ENCODE data around the genes SFT2D1 and RAMACL.

- RRBS, 2 experiments, result no CpG with 5 or more reads among the region's 9 CpGs
CAGE:
- cytosol, long polyA minus RNA, result no peak
- cytosol, long polyA plus RNA, result no peak
- long polyA plus RNA, result no peak
- nucleus, long polyA minus RNA, result no peak
- nucleus, long polyA plus RNA, result no peak
These were observed 15.8 kb upstream of the QKI start for GRCh38 chr6:163398695-163399187.

DNA sequence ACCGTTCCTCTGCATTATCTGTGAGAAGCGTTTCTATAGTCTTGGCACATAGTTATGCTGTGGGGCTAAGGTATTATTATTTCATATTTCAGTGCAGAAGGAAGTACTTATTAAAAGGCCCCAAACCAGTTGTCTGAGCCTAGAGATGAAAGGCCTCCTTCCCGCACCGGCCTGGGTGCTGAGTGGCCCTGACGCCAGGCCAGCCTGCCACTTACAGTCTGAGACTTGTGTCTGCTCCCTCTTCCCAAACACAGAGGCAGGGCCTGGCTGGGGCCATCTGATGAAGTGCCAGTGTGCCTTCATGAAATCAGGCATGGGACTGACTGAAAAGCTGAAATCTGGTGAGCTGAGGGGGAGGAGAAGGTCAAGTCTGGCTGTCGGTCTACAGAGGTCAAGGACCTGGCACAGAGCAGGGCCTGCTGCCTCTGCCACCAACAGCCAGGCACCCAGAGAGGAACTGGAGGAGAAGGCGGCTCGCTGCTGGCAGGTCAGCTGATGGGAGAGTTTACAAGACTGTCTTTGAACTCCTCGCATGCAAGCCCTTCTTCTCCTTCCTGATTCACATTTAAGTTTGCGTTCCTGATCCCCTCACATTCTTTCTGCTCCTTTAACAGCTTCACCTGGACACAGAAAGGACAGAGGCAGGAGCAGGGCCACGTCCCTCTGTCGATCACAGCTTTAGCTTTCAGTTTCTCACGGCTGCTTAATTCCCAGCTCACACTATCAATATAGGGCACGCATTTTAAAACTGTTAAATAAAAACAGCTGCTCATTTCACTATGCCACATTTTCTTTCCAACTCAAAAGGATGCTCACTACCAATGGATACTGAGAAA is 8.7 kb upstream of the QKI start:
- RRBS, 2 experiments, result no CpG with 5 or more reads among the region's 14 CpGs
CAGE:
- cytosol, long polyA minus RNA, result no peak
- cytosol, long polyA plus RNA, result no peak
- long polyA plus RNA, result no peak
- nucleus, long polyA minus RNA, result no peak
- nucleus, long polyA plus RNA, result no peak

- RRBS, 2 experiments, result no CpG with 5 or more reads among the region's 4 CpGs
CAGE:
- cytosol, long polyA minus RNA, result no peak
- cytosol, long polyA plus RNA, result no peak
- long polyA plus RNA, result no peak
- nucleus, long polyA minus RNA, result no peak
- nucleus, long polyA plus RNA, result no peak
These were observed 2.1 kb upstream of the QKI start for GRCh38 chr6:163412276-163412860.

DNA sequence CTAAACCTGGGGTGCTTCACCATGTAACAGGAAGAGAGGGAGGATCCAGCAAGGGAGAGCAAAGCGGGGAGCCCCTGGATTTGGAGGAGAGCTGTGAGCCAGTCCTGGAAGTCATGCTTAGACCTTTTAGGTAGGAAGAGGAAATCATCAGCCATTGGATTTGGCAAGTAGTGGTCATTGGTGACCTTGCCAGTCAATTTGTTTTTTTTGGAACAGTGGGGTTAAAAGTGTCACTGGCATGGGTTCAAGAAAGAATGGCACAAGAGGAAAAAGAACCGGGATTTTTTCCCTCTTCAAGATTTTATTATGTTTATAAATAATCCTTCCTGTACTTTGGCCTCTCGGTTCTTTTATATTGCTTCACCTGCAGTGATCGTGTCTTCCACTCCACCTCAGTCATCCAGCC is 124.6 kb downstream of the QKI start:
- RRBS, 2 experiments, result no CpG with 5 or more reads among the region's 4 CpGs
CAGE:
- cytosol, long polyA minus RNA, result no peak
- cytosol, long polyA plus RNA, result no peak
- long polyA plus RNA, result no peak
- nucleus, long polyA minus RNA, result no peak
- nucleus, long polyA plus RNA, result no peak

- RRBS, 2 experiments, result no CpG with 5 or more reads among the region's 5 CpGs
CAGE:
- cytosol, long polyA minus RNA, result no peak
- cytosol, long polyA plus RNA, result no peak
- long polyA plus RNA, result no peak
- nucleus, long polyA minus RNA, result no peak
- nucleus, long polyA plus RNA, result no peak
These were observed 158.1 kb downstream of the QKI start for GRCh38 chr6:163572329-163573228.

DNA sequence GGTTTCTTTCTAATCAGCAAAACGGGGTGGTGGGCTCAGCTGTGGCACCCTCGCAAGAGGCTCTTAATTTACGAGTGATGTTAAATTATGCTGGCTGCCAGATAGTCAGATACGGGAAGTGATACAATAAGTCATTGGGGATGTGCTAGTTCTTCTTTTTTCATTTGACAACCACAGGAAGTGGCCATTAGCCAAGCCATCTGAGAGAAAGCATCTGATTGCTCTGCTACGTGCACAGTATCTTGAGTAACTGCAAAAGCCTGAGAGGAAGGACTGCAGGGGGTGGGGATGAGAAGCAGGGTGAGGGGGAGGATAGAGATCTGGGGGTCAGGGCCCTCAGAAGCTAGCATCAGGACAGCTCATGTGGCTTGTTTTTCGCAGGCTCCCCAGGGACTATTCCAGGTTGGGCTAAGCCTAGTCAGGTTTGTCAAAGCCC is 253.2 kb downstream of the QKI start:
- RRBS, 2 experiments, result no CpG with 5 or more reads among the region's 6 CpGs
CAGE:
- cytosol, long polyA minus RNA, result no peak
- cytosol, long polyA plus RNA, result no peak
- long polyA plus RNA, result no peak
- nucleus, long polyA minus RNA, result no peak
- nucleus, long polyA plus RNA, result no peak

GRCh38 chr6:164097911-164098353 is 683.4 kb downstream of the QKI start:
- RRBS, 2 experiments, result no CpG with 5 or more reads among the region's 7 CpGs
CAGE:
- cytosol, long polyA minus RNA, result no peak
- cytosol, long polyA plus RNA, result no peak
- long polyA plus RNA, result no peak
- nucleus, long polyA minus RNA, result no peak
- nucleus, long polyA plus RNA, result no peak

DNA sequence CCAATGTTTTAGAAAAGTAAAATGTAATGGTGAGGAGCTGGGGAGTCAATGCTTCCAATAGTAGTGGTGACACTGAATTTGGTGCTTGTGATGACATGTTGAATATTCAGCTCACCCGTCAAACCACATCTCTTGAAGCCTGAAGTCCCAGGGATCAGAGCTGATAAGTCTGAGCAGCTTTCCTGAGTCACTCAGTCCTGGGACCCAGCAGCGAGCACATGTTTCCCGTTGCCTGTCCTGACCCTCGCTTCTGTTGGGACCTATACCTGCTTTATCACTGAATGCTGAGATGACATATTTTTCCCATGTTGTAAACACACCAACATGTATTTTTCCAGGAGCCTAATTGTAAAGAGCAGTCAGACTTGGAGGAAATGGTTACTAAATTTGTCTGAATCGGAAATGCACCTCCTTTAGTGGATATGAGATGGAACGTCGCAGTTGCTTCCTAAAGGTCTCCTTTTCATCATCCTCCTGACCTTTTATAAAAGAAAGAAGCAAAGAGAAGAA is 693.6 kb downstream of the QKI start:
- RRBS, 2 experiments, result no CpG with 5 or more reads among the region's 7 CpGs
CAGE:
- cytosol, long polyA minus RNA, result no peak
- cytosol, long polyA plus RNA, result no peak
- long polyA plus RNA, result no peak
- nucleus, long polyA minus RNA, result no peak
- nucleus, long polyA plus RNA, result no peak

DNA sequence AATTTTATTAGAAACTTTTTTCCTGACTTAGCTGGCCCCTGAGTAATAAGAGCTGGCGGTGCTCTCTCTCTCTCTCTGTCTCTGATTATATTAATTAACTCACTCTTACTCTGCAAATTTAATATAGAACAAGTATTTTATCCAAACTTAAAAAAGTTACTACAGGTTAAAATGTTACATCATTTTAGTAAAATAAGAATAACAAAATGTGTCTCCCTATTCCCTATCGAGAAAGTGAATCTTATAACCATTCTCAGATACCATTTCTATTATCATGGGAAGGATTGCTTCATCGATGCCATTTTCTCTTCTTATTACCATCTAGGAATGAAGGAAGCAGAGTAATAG is 869.2 kb downstream of the C6orf118 start:
- RRBS, 2 experiments, result no CpG with 5 or more reads among the region's 3 CpGs
CAGE:
- cytosol, long polyA minus RNA, result no peak
- cytosol, long polyA plus RNA, result no peak
- long polyA plus RNA, result no peak
- nucleus, long polyA minus RNA, result no peak
- nucleus, long polyA plus RNA, result no peak

DNA sequence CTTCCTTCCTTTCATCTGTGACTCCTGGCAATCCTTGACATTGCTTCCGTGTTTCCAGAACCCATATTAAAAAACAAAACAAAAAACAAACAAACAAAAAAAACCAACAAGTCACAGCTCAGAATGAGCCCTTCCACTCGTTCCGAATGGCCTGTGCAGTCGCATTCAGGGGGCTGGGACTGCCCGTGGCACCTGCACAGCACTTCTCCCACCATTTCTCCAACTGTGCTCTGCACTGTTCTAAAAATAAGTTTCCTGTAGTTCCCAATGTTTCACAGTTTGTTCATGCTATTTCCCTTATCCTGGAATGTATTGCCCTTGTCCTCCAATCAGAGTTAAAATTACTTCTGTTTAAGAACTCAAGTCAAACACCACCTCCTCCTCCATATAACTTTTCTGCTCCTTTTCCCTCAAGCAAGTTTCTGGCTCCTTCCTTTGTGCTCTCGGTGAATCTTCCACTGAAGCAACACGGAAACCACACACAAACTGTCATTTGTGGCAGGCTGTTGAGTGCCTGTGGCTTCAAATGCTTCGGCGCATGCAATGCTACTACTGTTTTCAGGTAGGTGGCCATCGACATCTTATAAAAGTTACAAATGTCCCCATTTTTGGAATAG is 57.8 kb downstream of the PDE10A start:
- RRBS, 2 experiments, result no CpG with 5 or more reads among the region's 10 CpGs
CAGE:
- cytosol, long polyA minus RNA, result no peak
- cytosol, long polyA plus RNA, result no peak
- long polyA plus RNA, result no peak
- nucleus, long polyA minus RNA, result no peak
- nucleus, long polyA plus RNA, result no peak

DNA sequence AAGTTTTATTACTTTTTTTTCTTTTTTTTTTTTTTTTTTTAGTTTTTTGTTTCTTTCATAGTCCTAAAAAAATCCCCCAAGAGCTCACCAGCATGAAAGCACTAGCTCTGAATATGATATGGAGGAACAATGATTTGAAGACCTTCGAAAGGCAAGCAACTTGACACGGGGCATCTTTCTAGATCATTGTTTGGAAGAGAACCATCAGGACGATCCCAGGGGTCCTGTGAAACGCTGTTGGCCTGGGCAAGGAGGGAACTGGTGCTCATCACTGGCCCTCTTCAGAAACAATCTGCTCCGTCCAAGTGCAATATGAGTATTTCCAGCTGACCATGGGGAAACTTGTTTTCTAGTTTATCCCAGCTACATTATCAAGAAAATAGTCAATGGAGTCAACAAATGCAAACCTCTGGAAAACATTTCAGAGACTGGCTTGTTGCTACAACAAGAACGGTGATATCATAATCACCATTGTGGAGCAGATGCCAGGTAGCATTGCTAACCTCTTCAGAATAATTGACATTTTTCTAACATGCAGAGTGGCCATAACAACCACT is 111.8 kb upstream of the PDE10A start:
- RRBS, 2 experiments, result no CpG with 5 or more reads among the region's 6 CpGs
CAGE:
- cytosol, long polyA minus RNA, result no peak
- cytosol, long polyA plus RNA, result no peak
- long polyA plus RNA, result no peak
- nucleus, long polyA minus RNA, result no peak
- nucleus, long polyA plus RNA, result no peak

GRCh38 chr6:165885247-165885552 is 222.2 kb upstream of the PDE10A start:
- RRBS, 2 experiments, result no CpG with 5 or more reads among the region's 10 CpGs
CAGE:
- cytosol, long polyA minus RNA, result no peak
- cytosol, long polyA plus RNA, result no peak
- long polyA plus RNA, result no peak
- nucleus, long polyA minus RNA, result no peak
- nucleus, long polyA plus RNA, result no peak

DNA sequence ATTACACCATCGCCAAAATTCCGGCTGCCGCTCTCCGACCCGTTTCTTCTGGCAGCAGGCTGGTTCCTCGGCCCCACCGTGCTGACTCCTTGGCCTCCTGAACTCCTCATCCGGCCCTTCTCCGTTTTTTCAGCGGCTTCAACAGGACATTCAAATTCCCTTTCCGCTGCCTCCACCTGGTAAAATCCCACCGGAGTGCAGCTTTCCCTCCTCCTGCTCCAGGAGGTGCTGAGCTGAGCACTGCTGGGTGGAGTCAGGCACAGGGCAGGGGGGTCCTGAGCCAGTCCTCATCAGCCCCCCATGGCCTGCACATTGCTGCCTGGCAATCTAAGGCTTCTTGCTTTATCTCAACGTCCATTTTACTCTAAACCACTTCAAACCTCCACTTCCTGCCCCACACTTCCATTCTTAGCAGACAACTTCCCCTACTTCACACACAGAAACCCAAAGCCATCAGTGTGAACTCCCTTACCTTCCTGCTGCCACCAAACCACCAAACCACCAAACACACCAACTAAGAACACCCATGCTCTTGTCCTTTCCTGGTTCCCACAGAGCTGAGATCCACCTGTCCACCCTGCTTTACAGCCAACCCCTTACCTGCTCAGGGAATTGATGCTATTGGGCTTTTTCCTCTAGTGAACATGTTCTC is 8.8 kb downstream of the SFT2D1 start:
- RRBS, 2 experiments, result 95 to over 99% methylated on average over 10 of the region's 13 CpGs
CAGE:
- cytosol, long polyA minus RNA, result no peak
- cytosol, long polyA plus RNA, result no peak
- long polyA plus RNA, result no peak
- nucleus, long polyA minus RNA, result no peak
- nucleus, long polyA plus RNA, result no peak

DNA sequence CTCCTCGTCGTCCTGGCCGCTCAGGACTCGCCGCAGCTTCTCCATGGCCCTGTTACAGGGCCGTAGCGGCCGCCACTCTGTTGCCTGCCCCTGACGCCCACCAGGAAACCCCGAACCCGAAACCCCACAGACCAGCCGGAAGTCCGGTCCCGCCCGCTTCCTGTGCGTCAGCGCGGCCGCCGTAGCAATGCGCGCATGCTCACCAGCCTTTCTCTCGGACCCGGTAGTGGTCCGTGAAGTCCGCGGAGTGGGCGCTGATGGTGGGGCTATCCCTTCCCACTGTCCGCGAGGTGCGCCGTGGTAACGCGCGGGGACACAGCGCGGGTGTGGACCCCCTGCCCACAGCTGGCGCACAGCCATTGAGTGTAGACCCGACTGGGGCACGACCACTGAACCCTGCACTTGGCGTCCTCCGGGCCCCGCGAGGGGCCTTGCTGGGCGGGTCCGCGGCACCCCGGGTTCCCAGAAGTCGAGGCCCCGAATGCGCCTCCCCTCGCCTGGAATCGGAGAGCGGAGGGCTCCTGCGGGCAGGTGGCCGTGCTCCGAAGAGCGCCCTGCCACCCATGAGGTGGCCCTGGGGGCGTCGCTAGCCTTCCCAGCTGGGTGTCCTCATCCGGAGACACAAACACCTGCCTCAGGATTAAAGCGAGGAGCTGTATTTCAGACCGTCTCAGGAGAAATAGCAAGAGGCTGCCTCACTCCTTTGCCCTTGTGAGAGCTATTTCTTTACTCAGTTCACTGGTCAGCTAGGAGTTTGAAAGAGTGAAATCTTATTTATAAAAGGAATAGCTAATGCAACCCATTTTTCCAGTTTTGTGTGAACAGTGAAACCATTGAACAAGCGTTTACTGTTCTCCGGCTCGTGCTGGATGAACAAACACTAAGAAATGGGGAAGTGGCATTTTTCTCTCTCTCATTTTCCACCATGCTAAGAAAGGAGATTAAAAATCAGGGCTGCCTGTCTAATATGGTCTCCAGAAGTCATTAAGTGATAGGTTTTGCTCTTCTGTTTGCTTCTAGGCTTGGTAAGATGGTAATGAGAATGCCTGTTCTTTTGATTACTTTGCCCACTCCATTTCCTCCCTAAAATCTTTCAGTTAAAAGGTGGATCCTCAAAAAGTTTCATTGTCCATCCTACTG is at the start of gene SFT2D1:
TSS of gene SFT2D1 (minus strand) at position 109 of the 1,140 bp plus-strand sequence.
- RRBS, 2 experiments, result under 1 to 2% methylated on average over 18 of the region's 66 CpGs
CAGE:
- cytosol, long polyA minus RNA, result start-site peak on the minus strand centred at position 117 of the sequence, 15 bp wide, 59 reads
- cytosol, long polyA plus RNA, result start-site peak on the minus strand centred at position 128 of the sequence, 61 bp wide, 1,156 and 2,930 reads in 2 replicates
- long polyA plus RNA, result start-site peak on the minus strand centred at position 122 of the sequence, 48 bp wide, 4,249 and 4,876 reads in 2 replicates
- nucleus, long polyA minus RNA, result no peak
- nucleus, long polyA plus RNA, result start-site peak on the minus strand centred at position 116 of the sequence, 37 bp wide, 1,325 and 1,722 reads in 2 replicates

DNA sequence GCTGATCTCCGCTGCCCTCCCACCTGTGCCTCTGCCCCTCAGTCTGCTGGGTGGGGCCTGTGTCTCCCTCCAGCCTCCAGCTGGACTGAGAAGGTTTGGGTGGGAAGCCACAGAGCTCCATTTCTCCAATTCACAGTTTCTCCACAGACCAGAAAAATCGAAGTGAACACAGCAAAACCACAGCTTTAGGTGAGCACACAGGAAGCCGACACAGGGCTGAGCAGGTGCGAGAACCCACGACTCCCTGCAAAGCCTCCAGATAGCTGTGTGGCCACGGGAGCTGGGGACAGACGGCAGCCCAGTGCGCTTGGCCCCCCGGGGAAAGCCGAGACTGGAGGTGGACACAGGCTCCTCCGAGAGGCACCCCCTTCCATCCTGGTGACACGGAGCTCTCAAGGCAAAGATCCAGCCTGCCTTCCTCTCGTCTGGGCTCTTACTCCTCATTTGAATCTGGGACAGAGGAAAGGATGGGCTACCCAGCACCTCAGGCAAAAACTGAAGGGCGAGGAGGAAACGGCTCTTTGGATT is 29.0 kb upstream of the MPC1 start:
- RRBS, 2 experiments, result no CpG with 5 or more reads among the region's 15 CpGs
CAGE:
- cytosol, long polyA minus RNA, result no peak
- cytosol, long polyA plus RNA, result no peak
- long polyA plus RNA, result no peak
- nucleus, long polyA minus RNA, result no peak
- nucleus, long polyA plus RNA, result no peak

- RRBS, 2 experiments, result 47 to 59% methylated on average over 3 of the region's 23 CpGs
CAGE:
- cytosol, long polyA minus RNA, result no peak
- cytosol, long polyA plus RNA, result no peak
- long polyA plus RNA, result no peak
- nucleus, long polyA minus RNA, result no peak
- nucleus, long polyA plus RNA, result no peak
These were observed 91.4 kb downstream of the RAMACL start for GRCh38 chr6:166494938-166495650.

DNA sequence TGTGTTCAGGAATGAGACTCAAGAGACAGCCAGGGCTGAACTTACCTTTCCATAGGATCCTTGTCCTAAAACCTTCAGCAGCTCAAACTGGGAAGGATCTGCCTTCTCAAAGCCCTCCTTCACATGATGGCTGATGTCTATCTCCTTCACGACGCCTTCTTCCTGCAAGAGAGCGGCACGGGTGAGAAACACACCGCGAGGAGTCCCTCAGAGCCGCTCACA is 47.9 kb downstream of the RAMACL start:
- RRBS, 2 experiments, result no CpG with 5 or more reads among the region's 7 CpGs
CAGE:
- cytosol, long polyA minus RNA, result no peak
- cytosol, long polyA plus RNA, result no peak
- long polyA plus RNA, result no peak
- nucleus, long polyA minus RNA, result no peak
- nucleus, long polyA plus RNA, result no peak

- RRBS, 2 experiments, result 63% methylated on average over 4 of the region's 23 CpGs; no CpG with 5 or more reads in 1 of the 2 experiments
CAGE:
- cytosol, long polyA minus RNA, result no peak
- cytosol, long polyA plus RNA, result no peak
- long polyA plus RNA, result no peak
- nucleus, long polyA minus RNA, result no peak
- nucleus, long polyA plus RNA, result no peak
These were observed 29.6 kb downstream of the RAMACL start for GRCh38 chr6:166556689-166557482.

- RRBS, 2 experiments, result 27% methylated on average over 3 of the region's 22 CpGs
CAGE:
- cytosol, long polyA minus RNA, result no peak
- cytosol, long polyA plus RNA, result no peak
- long polyA plus RNA, result no peak
- nucleus, long polyA minus RNA, result no peak
- nucleus, long polyA plus RNA, result no peak
These were observed 13.5 kb downstream of the RAMACL start for GRCh38 chr6:166572693-166573583.

DNA sequence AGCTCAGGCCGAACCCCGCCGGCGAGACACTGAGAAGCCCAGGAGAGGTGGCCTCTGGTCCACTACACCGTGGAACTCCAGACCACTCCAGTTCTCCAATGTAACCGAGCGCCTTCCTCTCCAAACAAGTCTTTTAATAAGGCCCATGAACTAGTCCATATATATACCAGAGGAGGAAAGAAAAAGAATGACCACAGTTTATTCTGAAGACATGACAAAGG is at the start of gene RAMACL:
TSS of gene RAMACL (minus strand) at position 121 of the 221 bp plus-strand sequence.
- RRBS, 2 experiments, result no CpG with 5 or more reads among the region's 7 CpGs
CAGE:
- cytosol, long polyA minus RNA, result no peak
- cytosol, long polyA plus RNA, result no peak
- long polyA plus RNA, result no peak
- nucleus, long polyA minus RNA, result no peak
- nucleus, long polyA plus RNA, result no peak

Data from HepG2 (cell line).